ENCODE data around the genes SLCO1C1, ETFRF1 and RASSF8.

DNA sequence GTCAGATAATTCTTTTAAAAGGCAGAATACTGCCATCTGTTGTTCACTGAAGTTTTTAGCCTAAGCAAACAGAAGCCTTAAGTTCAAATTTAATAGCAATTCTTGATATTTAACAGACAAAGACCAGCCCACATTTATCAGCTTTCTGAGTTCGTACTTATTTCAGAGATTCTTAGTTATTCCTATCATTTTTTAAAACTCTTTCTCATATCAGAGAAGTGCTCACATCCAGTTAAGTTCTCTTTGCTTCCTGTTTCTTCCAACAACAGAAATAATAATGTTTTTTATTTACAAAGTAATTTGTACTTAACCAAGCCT is 93.3 kb upstream of the SLCO1C1 start:
- RRBS = no CpG with 5 or more reads among the region's 1 CpG

GRCh38 chr12:20695140-20695700 is at the start of gene SLCO1C1:
Gene SLCO1C1, plus strand, starts transcription at chr12:20695332.
- RRBS = no CpG with 5 or more reads among the region's 7 CpGs

GRCh38 chr12:21643870-21644377 is 13.7 kb downstream of the LDHB start:
- RRBS = no CpG with 5 or more reads among the region's 4 CpGs

DNA sequence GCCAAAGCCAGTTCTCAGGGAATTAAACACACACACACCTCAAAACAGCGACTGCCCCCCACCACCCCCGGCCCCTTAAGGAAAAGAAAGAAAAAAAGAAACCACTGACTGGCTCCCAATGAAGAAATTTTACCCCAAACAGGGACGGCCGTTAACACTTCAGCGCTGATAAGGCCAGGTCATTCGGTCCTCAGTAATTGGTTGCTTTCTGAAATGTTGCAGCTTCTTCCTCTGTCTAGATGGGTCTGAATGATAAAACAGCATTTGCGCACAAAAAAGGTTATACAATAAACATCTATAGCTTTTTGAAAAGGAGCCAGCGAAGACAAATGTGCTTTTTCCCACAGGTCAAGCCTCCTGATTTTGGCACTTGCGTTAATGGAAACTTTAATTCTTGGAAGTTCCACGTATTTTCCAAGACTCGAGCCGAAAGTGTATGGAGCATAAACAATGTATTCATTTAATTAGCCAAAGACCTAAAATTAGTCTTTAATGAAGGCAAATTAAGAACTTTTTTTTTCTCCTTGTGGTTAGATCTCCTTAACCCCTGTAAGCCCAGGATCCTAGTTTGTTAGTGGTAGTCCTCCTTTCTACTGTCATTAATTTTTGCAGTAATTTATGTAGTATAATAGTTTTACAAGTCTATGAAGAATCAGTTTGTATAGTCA is 982 bp upstream of the KCNJ8 start:
- RRBS = no CpG with 5 or more reads among the region's 12 CpGs

- RRBS = no CpG with 5 or more reads among the region's 6 CpGs
Measured at GRCh38 chr12:21937274-21937761, 3.9 kb downstream of the ABCC9 start.

GRCh38 chr12:22282151-22282762 is 52.2 kb downstream of the ST8SIA1 start:
- RRBS = no CpG with 5 or more reads among the region's 6 CpGs

DNA sequence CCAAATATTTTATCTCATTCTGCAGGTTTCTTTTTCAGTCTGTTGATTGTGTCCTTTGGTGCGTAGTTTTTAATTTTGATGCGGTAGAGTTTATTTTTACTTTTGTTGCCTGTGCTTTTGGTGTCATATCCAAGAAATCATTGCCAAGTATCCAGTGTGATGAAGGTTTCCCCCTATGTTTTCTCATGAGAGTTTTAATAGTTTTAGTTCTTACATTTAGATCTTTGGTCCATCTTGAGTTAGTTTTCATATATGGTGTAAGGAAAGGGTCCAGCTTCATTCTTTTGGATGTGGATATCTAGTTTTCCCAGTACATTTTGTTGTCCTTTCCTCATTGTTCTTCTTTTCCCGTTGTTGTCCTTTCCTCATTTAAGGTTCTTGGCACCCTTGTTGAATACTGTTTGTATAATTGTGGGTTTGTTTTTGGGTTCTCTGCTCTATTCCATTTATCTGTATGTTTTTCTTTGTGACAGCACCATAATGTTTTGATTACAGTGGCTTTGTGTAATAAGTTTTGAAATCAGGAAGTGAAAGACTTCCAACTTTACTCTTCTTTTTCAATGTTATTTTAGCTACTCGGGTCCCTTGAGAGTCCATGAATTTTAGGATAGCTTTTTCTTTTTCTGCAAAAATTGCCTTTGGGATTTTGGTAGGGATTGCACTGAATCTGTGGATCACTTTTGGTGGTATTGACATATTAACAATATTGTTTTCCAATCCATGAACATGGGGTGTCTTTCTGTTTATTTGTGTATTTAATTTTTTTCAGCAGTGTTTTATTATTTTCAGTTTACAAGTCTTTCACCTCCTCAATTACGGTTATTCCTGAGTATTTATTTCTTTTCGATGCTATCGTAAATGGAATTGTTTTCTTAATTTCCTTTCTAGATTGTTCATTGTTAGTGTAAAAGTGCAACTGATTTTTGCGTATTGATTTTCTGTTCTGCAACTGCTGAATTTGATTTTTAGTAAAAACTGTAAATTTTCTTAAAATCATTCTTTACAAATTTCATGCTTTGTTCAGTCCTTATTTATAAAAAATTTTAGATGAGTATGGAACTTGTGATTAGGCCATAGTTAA is 28.1 kb downstream of the ETNK1 start:
- RRBS = no CpG with 5 or more reads among the region's 8 CpGs

- RRBS = no CpG with 5 or more reads among the region's 2 CpGs
Measured at GRCh38 chr12:23803219-23804104, 146.0 kb downstream of the SOX5 start.

DNA sequence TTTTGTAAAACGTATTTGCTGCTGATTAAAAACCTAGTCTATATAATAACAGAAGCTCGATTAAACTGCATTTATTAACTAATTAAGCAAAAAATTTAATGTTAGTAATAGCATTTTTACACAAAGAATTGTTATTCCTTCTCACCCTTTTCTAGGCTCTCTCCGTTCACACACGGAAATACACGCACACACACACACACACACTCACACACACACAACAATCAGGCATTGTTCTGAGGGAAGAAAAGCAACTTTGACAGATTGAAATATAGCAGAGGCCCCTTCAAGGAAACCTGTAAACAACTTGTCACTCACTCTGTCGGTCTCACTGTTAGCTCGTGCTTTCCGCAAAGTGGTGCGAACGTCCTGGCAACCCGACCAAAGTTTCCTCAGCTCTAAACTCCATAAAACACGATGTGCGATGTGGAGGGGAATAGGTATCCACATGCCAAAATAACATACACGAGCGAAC is 644 bp upstream of the SOX5 start:
- RRBS = no CpG with 5 or more reads among the region's 15 CpGs

- RRBS = no CpG with 5 or more reads among the region's 3 CpGs
Measured at GRCh38 chr12:25018146-25018489, 34.4 kb upstream of the IRAG2 start.

DNA sequence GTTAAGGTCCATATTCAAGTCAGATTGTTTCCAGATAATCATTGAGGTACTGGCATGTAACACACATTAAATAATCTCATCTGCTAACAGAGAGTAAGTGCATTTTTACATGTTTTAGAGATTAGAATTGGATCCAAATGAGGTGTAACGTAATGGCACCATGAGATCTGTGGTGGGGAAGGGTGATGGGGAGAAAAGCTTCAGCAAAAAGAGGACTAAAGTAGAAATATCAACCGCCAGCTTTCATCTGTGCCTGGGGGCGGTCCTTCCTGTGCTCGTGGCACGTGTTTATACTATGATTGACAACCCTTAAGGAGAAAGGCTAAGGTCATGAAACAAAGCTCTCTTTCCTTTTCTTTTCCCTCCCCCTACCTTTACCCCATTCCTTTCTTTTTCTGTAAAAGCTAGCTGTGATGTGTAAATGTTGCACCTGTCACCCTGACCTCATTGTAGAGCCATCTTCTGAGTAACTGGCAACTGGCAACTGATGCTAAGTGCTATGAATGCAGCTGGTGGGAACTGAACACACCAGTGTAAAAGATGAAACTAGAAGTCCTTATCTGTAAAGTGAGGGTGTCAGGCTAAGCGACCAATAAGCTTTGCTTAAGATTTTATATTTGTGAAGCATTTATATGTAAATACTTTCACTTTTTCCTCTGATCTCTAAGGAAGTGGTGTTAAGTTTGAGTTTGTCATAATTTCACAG is 898 bp upstream of the IRAG2 start:
- RRBS = no CpG with 5 or more reads among the region's 6 CpGs

- RRBS = no CpG with 5 or more reads among the region's 4 CpGs
Measured at GRCh38 chr12:25056440-25057484, 4.3 kb downstream of the IRAG2 start.

- RRBS = under 1% methylated on average over 17 of the region's 59 CpGs
Measured at GRCh38 chr12:25194908-25196165, at the start of gene ETFRF1. Gene ETFRF1, plus strand, starts transcription at chr12:25195237.

GRCh38 chr12:25244798-25245477 is 5.8 kb downstream of the KRAS start:
- RRBS = no CpG with 5 or more reads among the region's 5 CpGs

DNA sequence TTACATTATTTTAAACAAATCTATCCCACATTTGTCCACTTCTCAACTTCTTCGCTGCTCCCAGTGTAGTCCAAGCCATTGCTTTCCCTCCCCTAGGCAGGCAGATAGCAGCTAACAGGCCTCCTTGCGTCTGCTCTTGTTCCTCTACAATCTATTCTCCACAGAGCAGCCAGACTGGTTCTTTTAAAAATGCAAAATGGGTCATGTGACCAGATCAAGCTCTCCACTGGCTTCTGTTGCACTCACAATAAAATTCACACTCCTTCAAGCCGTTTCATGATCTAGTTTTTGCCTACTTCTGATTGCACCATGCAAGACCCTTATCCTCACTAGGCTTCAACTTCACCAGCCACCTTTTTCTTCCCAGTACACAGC is 6.0 kb upstream of the KRAS start:
- RRBS = no CpG with 5 or more reads among the region's 3 CpGs

- RRBS = no CpG with 5 or more reads among the region's 6 CpGs
Measured at GRCh38 chr12:25384396-25384809, 133.7 kb upstream of the KRAS start.

GRCh38 chr12:25958063-25959055 is at the start of gene RASSF8:
Gene RASSF8, plus strand, starts transcription at chr12:25958682.
- RRBS = 2% methylated on average over 75 of the region's 141 CpGs

- RRBS = no CpG with 5 or more reads among the region's 2 CpGs
Measured at GRCh38 chr12:26119234-26119849, 5.5 kb downstream of the BHLHE41 start.

DNA sequence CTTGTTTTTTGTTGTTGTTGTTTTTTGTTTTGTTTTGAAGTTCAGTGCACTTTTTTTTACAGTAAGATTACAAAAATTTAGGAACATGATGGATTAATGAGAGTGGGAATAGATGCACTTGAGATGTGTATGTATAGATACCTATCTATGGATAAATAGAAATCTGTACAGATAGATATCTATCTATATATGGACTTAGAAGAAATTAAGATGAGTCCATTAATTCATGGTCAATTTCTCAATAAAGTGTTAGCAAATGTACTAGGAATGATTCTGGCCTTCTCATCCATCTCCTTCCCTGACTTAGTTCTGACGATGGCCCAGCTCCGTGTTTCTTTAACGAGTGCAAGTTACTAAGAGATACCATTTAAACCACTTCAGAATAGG is 3.8 kb downstream of the BHLHE41 start:
- RRBS = no CpG with 5 or more reads among the region's 3 CpGs